Epidermal melanocyte (primary cell): ENCODE measurements around a stretch of chrX.

DNA sequence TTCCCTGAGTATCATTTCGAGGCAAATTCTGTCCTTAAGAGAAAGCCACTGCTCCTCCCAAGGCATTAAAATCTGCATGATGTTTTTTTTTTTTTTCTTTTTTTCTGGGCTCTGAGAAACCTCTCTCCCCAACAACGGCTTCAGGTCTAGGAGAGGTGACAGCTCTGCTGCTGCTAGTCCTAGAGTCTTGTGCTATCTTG is 528.8 kb upstream of the FTHL17 start:
- RRBS = no CpG with 5 or more reads among the region's 2 CpGs

DNA sequence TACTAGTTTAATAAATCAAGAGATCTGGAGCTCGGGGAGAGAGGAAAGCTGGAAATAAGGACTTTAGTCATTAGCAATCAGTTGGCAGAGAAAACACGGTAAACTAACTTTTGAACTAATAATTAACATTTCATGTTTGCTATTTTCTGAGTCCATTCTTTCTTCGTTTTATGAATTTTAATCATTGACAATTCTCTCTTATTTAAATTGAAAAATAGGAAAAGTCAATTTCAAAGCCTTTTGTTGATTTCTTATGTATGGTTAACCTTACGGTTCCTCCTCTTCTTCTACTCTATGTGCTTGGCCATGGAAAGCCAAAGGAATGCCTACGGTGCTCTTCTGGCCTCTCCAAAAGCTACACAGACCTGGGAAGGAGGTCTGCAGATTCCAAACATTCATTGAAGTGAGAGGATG is 862.9 kb upstream of the FTHL17 start:
- RRBS = no CpG with 5 or more reads among the region's 5 CpGs

DNA sequence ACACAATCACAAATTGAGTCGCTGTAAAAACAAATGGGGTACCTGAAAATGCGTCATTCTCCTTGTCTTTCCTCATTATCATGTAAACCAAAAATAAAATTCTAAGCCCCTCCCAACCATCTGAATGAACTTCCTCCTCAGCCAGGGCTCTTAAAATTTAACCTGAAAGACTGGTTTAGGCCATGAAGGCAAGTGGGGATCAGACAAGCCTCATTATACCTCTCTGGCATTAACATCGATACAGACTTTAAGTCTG is 358.3 kb upstream of the MAGEB16 start:
- RRBS = no CpG with 5 or more reads among the region's 3 CpGs

DNA sequence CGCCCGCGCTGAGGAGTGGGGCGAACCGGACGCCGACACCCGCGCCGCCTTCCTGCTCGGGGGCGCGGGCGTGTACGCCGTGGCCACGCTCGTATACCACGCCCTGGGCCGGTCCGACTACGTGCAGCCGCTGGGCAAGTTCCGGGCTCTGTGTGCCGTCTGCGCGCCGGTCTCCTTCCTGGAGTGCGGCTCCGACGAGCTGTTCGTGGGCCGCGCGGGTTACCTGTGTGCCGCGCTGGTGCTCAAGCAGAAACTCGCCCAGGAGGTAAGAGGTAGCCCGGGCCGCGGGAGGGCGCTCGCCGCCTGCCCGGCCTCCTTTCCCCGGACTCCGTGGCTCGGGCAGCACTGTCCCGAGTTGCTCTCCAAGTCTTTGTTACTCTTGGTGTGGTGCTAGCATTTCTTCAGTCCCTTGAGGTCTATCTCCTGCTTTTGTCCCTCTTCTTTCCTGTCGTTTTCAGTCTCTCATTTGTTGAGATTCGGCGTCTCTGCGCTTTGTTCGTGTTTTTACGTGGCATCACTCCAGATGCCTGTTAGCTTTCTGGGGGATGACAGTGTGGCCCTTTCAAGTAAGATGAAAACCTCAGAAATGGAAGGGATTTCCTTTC is 820 bp downstream of the LANCL3 start:
- RRBS = no CpG with 5 or more reads among the region's 55 CpGs

DNA sequence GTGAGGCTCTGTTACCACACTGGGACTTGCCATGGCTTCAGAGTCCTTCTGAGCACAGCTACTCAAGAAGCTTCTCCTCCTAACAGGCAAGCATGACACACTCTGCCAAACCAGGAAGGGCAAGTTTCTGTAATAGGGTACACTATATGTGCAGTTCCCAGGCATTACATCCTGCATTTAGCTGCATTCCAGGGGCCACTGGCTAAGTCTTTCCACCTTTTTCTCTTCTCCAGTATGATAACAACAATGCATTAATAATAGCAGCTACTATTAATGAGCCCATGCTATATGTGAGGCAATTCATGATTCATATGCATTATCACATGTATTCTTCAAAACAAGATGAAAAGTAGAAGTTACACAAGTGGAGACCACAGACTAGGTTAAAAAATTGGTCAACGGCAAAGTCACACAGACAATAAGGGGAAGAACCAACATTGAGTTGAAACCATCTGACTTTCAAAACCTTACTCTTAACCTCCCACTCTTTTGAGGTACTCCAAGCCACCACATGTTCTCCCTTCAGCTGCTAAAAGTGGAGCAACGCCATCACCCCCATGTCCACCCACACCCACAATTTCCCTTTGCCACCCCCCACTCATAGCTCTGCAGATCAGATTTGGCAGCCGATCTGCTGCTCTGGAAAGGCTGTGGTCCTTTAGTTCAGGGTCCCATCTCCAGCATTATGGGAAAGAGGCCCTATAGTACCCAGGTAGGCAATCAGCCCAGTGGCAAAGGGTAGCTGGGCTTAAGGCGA is 33.7 kb upstream of the CYBB start:
- RRBS = no CpG with 5 or more reads among the region's 4 CpGs

- RRBS = no CpG with 5 or more reads among the region's 6 CpGs
Observed at GRCh38 chrX:37887223-37887906, 40.0 kb upstream of the DYNLT3 start.

GRCh38 chrX:38803229-38803496 is 1.9 kb downstream of the MID1IP1 start:
- RRBS = no CpG with 5 or more reads among the region's 2 CpGs

DNA sequence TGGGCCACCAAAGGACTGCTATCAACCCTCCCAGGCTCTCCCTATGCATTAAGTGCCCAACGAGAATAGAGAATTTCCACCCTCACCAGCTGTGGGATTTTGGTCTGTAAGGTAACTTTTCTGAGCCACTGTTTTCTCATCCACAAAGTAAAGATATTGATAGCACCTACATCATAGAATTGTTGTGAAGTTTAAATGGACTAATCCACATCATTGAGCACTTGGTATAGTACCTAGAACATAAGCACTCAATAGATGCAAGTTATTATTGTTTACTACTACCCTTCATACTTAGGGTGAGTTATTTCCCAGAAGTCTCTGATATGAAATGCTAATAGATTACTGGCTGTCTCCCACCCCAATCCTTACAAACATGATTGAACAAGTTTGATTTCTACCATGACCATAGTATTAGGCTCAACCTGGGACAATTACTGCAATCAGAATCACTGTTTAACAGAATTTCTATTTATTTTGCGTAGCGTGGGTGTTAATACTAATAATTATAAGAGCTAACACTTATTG is 421.5 kb downstream of the MID1IP1 start:
- RRBS = no CpG with 5 or more reads among the region's 3 CpGs

GRCh38 chrX:39336371-39337781 is 535.6 kb downstream of the MID1IP1 start:
- RRBS = no CpG with 5 or more reads among the region's 11 CpGs

GRCh38 chrX:39577758-39577957 is 520.1 kb downstream of the BCOR start:
- RRBS = no CpG with 5 or more reads among the region's 5 CpGs

- RRBS = 2% methylated on average over 43 of the region's 104 CpGs
Observed at GRCh38 chrX:39688474-39689380, 409.0 kb downstream of the BCOR start.

DNA sequence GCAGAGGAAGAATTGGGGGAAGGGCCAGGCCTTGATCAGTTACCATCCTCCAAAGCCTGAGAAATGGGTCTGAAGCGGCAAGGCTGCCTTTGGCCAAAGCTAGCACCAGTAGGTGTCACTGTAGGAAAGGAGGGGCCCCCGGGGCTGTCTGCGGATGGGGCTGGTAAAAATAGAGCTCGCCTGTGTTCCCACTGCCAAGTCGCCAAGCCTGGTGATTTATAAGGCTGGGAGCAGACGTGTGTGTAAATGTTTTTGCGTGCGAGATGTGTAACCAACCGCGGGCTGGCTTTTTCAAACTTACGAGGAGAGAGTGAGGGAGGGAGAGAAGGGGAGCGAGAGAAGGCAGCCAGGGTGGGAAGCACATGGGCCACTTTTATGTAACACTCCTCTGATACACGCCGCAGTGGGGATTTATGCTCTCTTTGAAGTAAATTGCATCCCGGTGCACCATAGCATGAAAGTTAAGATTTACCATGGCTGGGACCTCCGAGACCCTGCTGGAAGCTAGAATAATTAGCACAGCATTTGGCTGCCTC is 366.9 kb downstream of the BCOR start:
- RRBS = no CpG with 5 or more reads among the region's 16 CpGs

DNA sequence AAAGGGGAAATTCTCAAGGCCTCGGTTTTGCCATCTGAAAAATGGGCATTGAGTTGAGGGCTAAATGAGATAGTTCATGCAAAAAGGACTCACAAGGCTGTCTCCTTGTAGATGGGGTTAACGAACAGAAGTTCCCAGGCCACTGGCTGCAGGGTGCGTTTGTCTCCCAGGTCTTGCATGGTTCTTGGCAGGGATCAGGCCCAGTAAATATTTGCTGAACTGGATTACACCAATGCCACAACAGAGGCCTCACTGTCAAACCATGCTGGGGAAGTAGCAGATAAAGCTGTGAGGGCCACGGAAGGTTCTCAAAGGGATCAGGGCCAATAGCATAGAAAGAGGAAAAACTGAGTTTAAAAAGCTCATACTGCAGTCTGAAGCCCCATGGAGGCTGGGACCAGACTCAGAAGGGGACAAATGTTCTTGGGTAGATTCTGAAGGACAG is 364.9 kb downstream of the BCOR start:
- RRBS = no CpG with 5 or more reads among the region's 4 CpGs

DNA sequence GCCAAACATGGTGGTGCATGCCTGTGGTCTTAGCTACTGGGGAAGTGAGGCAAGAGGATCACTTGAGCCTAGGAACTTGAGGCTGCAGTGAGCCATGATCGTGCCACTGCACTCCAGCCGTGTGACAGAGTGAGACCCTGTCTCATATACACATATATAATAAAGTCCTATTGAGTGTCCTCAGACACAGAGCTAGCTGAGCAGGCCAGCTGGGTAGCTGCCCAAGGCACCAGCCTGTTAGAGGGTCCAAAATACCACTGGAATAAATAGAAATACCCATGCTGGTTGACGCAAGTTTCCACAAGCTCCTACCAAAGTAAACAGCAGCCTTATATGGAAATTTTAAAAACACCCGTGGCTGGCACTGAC is 348.7 kb downstream of the BCOR start:
- RRBS = no CpG with 5 or more reads among the region's 4 CpGs

GRCh38 chrX:39855526-39856206 is 242.1 kb downstream of the BCOR start:
- RRBS = no CpG with 5 or more reads among the region's 14 CpGs

- RRBS = 26% methylated on average over 8 of the region's 30 CpGs
Observed at GRCh38 chrX:40009530-40009842, 88.3 kb downstream of the BCOR start.

DNA sequence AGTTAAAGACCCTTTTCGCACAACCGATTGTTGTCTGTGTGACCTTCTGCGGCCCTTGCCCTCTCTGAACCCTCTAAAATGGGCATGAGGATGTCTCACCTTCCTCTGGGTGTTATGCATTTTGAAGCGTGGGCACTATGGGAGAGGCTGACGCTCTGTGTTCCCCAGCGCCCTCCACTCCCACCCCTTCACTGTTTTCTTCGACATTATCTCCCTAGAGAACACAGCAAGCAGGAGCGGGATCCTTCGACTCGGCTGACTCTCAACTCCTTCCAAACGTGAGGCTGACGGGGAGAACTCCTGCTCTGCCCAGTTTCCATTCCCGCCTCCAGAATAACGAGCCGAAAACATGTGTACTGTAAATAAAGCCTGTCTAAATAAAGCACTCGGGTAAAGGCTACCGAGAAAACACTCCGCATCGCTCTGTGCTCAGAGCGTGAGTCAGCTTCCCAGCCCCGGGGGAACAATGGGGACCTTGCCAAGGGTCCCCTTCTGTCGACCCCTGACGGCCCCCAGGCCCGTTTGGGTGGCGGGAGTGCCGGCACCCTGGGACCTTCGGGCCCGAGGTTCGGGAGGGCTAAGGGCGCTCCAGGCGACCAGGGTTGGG is 85.9 kb downstream of the BCOR start:
- RRBS = 10% methylated on average over 5 of the region's 31 CpGs

DNA sequence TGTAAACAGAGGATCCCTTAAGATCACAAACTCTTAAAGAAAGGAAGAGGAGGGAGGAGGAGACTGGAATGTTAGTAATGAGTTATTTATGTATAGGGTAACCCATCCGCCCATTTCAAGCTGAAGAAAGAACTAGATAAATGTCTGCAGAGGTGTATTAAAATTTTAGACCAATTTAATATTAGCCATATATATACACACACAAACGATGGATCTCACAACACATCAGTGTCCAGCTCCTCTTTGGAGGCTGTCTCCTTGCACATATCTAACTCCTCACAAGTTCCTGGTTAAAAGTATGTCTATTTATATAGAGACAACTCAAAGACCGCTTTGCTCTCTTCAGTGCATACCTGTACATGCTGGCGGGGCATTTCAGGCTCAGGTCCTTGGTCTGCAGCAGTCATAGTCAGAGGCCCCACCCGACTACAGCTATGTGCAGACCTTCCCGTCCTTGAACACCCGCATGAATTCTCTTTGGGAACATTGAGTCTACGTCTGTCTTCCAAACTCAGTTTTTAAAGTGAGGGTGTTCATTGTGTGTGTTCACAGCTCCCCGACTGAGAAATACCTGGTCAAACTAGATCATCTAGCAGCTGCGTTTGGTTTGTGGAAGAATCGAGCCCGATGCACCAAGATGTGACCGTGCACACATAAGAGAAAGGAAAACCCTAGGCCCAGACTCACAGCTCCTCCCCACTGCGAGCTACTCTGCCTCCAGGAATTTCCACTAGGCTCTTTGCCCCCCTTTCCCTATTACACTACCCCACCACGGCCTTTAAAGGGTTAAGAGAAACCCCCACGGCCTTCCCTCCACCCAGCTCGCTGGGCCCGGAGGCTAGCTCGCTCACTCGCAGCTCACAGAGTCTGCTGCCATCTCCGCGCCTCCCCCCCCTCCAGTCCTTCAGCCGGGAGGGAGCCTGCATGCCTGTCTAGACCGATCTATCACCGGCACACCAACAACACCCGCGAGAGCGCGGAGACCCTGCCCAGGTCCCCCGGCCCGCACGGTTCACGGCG is 4.1 kb downstream of the BCOR start:
- RRBS = 32% methylated on average over 13 of the region's 34 CpGs

- RRBS = 1% methylated on average over 10 of the region's 51 CpGs
Observed at GRCh38 chrX:40105175-40105604, 7.4 kb upstream of the BCOR start.

- RRBS = no CpG with 5 or more reads among the region's 60 CpGs
Observed at GRCh38 chrX:40153893-40154647, 56.3 kb upstream of the BCOR start.